Left colon (tissue), 1 donor: ENCODE measurements around a stretch of chr9.

- PRO-cap: no peak
Measured at GRCh38 chr9:137487769-137488387, 28.7 kb upstream of the NSMF start.

DNA sequence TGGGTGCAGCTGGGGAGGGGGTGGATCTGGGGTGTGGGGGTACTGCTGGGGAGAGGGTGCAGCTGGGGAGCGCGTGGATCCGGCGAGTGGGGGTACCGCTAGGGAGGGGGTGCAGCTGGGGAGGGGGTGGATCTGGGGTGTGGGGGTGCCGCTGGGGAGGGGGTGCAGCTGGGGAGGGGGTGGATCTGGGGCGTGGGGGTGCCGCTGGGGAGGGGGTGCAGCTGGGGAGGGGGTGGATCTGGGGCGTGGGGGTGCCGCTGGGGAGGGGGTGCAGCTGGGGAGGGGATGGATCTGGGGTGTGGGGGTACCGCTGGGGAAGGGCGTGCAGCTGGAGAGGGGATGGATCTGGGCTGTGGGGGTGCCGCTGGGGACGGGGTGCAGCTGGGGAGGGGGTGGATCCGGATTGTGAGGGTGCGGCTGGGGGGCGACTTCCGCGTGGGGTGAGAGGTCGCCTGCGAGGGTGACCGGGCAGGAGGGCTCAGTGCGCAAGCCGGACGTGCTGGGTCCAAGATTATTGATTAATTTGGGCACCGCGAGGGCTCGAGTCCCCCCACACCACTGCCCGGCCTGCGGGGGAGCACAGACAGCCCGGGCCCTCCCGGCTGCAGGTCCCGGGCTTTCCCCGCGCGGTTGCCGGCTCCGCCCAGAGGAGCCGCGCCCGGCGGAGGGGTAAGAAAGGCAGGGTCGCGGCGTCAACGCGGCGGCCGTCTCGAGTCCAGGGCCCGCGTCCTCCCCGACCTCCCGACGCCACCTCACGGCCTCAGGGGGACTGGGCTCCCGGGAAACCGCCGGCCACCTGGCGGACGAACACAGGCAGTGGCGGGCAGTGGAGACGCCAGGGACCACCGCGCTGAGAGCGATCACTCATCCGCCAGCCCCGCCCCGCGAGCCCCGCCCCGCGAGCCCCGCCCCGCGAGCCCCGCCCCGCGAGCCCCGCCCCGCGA is 630 bp upstream of the MRPL41 start:
- PRO-cap: unidirectional peak, plus-strand start at position 444 of the sequence; bidirectional peak, plus-strand start at position 703 of the sequence, minus-strand start at position 754 of the sequence

GRCh38 chr9:137647838-137648037 is 28.9 kb downstream of the EHMT1 start:
- PRO-cap: no peak

DNA sequence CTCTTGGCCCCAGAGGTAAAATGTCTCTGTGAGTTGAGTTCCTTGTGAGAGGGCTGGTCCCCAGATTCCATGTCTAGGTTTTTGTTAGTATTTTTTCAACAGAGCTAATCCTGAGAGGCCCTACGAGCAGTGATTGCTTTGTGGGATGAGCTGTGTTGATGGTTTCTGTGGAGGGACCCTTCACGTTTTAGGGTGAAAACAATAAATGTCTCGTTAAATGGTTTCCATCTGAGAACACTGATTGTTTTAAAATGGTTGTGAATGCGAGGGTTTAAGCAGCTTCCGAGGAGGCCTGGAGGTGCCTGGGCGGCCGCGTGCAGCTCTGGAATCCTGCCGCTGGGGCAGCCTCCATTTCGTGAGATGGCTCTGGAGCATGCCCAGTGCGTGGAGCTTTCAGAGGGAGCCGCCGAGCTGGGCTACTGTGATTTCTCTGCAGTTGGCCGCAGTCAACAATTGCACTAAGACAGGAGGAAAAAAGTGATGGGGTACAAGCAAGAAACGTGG is 46.8 kb downstream of the EHMT1 start:
- PRO-cap: no peak

DNA sequence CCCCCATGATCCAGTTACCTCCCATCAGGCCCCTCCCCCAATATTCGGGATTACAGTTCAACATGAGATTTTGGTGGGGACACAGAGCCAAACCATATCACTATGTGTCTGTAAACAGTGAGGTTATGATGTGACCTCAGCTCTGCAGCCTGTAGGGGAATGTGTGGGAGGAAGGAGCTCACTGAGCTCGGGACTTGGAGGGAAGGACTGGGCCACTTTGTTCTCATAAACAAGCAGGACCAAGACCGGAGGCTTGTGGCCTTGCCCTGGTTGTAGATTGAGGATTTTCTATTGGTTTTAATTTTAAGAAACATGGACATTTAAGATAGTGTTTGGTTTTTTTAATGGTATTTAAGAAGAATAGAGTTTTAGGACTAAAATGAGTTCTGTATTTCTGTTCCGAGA is 85.3 kb downstream of the EHMT1 start:
- PRO-cap: no peak

GRCh38 chr9:137720494-137721388 is 101.9 kb downstream of the EHMT1 start:
- PRO-cap: no peak